ENCODE measurements around a stretch of chr10.

- PRO-cap: no peak
Measured at GRCh38 chr10:95511225-95512358, 49.6 kb downstream of the SORBS1 start.

GRCh38 chr10:95513058-95513753 lies 48.0 kb downstream of the SORBS1 start:
- PRO-cap: no peak

- PRO-cap: no peak
Measured at GRCh38 chr10:95645936-95646640, 10.4 kb downstream of the ALDH18A1 start.

DNA sequence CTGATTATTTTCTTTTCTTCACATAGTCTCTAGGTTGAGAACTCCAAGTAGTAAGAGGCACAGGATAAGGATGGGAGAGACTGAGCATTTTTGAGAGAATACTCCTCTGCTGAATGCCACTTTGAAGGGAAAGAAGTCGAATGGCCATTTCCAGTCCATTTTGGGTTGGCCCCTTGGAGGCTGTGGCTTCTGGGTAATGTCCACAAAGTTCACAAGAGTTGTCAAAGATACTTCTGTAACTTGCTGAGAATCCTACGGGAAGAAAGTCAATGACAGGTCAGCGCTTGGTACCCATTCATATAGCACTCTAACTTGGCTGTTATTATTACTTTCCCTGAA lies 7.5 kb upstream of the ALDH18A1 start:
- PRO-cap: no peak

GRCh38 chr10:95758522-95759086 lies 2.6 kb downstream of the ENTPD1 start:
- PRO-cap: no peak

DNA sequence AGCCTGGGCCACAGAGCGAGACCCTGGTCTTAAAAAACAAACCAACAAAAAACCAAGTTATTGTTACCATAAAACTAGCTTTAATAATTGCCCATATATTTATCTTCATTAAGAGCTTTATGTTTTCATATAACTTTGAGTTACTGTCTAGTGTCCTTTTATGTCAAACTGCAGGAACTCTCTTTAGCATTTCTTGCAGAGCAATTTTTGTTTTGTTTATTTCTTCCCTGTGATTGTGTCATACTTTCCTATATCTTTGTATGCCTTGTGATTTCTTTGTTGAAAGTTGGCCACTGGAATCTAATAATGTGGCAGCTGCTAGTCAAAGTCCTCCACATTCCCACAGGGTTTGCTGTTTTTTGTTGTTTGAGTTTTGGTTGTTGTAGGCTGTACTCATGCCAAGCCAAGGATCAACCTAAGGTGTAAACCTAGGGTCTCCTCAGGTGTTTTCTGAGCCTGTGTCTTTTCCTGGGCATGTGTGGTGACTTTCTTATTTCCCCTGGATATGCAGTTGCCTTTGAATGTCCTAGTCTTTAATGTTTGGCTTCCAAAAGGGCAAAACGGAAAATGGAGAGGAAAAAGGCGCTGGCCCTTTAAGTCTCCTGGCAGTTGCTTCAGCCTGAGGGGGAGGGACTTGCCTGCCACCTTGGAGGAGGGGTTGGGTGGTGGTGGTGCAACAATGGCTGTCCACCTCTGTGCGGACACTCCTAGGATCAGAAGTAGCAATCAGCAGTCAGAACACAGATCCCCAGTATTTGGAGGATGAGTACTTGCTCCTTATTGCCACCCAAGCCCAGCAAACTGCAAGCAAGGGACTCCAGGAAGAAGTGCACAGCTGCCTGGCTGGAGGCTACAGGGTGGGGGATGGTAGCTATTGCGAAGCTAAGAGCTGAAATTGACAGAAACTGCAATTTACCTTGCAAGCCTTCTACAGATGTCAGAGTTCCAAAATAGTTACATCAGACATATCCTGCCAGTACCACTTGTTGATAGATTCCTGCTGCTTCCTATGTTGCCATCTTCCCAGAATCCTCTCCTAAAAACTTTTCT lies 5.7 kb upstream of the ZNF518A start:
- PRO-cap: no peak

- PRO-cap: no peak
Measured at GRCh38 chr10:96287508-96288194, 16.3 kb upstream of the BLNK start.

DNA sequence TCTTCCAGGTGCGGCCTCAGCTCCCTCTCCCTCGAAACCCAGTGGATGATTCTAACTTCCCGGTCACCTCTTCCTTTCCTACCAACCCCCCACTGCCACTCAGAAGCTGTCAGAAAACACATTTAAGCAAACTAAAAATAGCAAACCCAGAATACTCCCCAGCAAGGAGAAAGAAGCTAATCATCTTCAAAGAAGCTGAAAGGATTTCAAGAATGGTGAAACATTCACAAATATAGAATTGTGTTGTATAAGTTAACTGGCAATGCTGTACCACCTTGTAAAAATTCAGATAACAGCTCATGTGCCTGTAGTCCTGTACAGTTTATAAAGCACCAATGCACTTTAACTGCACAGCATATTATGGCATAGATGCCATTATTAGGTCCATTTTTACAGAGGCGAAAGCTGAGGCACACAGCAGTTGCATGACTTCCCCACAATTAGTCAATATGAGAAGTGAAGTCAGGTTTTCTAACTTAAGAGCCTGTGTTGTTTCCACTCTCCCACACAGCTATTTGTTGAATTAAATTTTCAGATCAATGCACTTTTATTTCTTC lies 13.7 kb upstream of the DNTT start:
- PRO-cap: no peak

DNA sequence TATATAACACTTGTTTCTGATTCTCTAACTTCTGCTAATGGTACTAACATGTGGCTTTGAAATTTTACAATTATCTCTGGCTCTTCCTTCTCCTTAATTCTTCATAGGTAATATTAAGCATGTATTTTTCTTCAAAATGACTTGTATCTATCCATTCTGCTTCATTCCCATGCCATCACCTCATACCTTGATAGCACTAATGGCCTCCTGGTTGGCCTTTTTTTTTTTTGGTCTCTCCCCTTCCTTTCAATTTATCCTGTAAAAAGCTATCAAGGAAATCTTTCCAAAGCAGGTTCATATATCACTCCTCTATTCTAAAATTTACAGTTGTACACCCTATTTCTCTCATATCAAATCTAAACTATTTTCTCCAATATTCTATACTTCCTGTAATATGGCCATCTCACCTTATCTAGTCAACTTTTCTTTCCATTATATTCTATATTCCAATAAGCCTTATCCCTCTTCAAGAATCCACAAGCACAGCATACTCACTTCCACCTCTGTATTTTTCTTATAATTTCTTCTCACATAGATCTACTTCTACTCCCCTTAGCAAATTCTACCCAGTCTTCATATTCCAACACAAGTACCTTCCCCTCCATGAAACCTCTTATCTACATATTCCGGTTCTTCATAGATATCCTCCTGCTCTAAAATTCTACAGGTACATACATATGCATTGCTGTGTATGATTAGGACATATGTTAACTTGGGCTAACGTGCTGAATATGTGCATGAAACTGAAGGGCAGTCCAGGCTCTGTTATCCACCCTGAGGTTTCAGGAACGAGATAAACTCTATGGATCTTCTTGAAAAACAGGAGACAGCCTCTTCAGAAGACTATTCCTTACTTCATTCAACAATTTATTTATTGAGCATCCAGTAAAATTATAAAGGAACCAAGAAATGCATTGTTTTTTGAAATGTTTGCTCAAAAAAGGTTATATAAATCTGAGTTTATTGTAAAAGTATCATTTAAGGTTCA lies 31.7 kb downstream of the TM9SF3 start:
- PRO-cap: no peak

DNA sequence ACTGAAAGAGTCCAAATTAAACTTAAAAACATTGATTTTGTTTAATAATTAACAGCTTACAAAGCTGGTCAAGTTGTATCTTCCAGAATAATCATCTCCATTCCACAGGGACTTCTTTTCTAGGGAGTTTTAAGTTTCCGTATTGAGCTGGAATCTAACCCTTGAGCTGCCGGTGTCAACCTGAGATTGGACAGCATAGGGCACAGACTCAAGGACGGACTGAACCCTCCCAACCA lies 43.7 kb downstream of the PIK3AP1 start:
- PRO-cap: no peak

DNA sequence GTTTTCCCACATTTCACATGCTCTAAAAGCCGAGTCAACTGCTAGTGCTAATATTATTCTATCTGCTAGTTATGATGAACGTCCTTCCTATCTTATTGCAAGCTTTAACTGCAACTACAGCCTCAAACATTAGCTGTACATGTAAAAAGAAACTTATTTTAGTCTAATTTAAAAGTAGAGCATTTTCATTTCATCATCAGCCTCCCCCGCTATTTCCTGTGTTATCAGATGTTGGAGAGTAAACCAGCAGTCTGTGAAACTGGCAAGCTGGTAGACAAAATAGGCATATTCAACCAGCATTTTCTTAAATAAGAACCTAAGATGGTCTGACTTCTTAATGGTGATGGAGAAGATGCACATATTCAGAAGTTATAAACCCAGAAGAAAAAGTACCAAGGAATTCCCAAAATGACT lies 25.0 kb downstream of the PIK3AP1 start:
- PRO-cap: no peak

GRCh38 chr10:96747762-96748351 lies 27.5 kb upstream of the PIK3AP1 start:
- PRO-cap: no peak

GRCh38 chr10:96798474-96799126 lies 33.5 kb upstream of the LCOR start:
- PRO-cap: no peak

GRCh38 chr10:96832359-96832716 lies 240 bp downstream of the LCOR start:
- PRO-cap: bidirectional peak, plus-strand start at chr10:96832683, minus-strand start at chr10:96832514

- PRO-cap: no peak
Measured at GRCh38 chr10:97020666-97021437, 164.9 kb downstream of the SLIT1 start.

DNA sequence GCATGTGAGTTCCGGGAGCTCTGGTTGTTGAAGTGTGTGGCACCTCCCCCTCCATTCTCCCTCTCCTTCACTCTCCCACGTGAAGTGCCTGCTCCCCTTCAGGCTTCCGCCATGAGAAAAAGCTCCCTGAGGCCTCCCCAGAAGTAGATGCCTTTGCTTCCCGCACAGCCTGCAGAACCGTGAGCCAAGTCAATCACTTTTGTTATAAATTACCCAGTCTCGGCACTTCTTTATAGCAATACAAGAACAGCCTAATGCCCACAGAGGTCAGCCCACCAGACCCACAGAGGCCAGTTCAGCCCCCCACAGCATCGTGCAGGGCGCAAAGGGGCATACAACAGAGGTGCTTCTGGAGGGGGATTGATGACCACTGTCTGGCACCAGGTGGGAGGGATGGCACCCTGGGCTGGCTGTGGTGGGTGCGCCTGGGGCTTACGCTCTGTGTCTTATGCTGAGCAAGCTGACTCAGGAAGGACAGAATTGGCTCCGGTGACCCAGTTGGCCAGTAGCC lies 119.2 kb downstream of the SLIT1 start:
- PRO-cap: no peak

- PRO-cap: no peak
Measured at GRCh38 chr10:97291775-97292059, 720 bp downstream of the ARHGAP19 start.

GRCh38 chr10:97366414-97366705 lies 31.8 kb upstream of the FRAT2 start:
- PRO-cap: no peak

DNA sequence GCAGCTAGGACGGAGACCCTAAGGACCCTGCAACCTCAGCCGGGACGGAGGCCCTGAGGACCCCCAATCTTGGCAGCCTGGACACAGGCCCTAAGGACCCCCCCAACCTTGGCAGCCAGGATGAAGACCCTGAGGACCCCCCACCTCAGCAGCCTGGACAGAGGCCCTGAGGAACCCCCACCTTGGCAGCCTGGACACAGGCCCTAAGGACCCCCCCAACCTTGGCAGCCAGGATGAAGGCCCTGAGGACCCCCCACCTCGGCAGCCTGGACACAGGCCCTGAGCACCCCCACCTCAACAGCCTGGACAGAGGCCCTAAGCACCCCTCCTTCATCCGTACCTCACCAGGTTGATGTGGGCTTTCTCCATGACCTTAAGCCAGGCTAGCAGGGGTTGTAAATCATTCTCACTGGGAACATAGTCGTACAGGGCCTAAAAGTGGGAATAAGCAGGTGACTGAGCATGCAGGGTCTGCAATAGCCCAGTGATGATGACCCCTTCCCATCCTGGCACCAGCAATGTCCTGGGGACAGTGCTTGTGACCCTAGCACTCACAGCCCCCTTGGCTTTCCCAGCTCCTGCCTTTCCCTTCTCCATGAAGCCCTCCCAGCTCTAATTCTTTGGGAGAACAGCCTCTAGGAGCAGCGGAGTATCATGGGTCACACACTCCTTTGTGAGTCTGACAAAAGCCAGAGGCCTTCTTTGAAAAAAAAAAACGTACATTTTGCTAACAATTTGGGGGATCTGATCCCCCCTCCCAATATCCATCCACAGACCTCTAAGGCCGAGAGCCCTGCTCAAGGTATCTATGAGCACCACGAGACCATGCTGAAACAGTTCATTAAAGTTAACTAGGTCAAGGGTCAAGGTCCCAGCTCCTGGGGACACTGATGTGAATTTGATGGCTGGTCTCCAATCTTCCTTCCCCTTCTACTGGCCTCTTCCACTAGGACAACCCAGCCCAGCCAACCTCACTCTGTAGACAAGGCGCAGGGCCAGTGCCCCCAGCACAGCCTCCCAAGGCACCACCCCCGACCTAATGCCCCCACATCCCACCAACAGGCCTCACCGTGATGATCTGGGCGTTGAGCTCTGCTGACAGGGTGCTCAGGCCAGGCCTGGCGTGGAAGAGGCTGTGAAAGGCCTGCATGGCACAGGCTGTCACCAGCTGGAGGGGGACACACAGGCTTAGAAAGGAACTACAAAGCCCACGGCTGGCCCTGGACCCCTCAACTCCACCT lies 15.9 kb downstream of the RRP12 start:
- PRO-cap: no peak

DNA sequence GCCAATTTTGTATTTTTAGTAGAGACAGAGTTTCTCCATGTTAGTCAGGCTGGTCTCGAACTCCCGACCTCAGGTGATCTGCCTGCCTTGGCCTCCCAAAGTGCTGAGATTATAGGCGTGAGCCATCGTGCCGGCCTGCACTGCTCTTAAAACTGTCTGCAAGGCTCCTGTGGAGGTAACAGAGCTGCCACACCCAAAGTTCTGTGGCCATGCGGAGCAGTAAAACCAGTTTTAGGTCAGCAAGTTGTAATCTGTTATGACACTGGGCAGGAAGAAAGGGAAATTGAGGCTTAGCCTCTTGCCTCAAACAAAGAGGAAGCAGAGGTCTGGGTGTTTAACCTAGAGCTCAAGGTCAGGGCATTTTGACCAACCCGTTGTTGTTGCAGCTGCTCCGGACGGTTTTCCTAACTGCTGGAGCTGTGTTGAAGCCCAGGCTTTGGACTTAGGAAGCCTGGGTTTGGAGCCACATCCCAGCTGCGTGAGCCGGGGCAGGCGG lies 7.3 kb upstream of the RRP12 start:
- PRO-cap: no peak